ENCODE results near the gene RPS3A.

GRCh38 chr4:147855502-147856174 lies 123.8 kb downstream of the ARHGAP10 start:
- RRBS: no CpG with 5 or more reads among the region's 1 CpG

DNA sequence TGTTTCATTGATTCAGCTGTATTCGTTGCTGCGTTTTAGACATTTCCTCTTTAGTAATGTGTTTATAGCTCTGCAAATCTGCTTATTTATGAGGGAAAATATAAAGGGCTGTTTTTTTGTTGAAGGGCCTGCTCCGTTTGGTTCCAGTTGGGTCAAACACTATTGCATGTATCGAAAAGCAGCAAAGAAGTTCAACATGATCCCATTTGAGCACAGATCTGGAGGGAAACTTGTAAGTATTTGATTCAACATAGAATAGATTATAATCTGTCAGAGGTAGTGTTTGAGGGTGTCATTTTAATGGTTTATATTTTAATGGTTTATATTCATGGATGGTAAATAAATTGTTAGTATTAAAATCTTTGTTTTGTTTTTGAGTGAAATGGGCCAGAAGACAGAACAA lies 147.2 kb downstream of the ARHGAP10 start:
- RRBS: no CpG with 5 or more reads among the region's 4 CpGs

DNA sequence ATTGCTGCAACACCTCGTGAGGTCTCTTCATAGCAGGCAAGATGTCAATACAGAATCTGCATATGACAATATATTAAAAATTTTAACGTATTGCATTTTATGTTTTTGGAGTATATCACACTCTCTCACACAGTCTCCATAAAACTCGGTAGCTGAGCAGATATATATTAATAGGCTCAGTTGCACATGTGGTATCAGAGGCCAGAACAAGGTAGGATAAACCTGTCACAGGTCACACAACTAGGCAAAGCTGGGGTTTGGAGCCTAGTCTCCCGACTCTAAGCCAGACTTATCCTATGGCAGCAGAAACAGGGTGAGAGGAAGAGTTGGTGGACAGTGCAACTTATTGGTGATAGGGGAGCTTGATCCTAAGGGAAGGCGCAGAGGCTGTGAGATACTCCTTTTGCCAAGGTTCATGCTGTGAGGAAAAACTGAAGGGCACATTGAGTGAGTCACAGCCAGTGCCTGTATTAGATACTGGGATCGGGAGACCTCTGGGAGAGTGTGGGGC lies 195.6 kb downstream of the ARHGAP10 start:
- RRBS: no CpG with 5 or more reads among the region's 6 CpGs

- RRBS: no CpG with 5 or more reads among the region's 4 CpGs
These were observed 16.3 kb downstream of the NR3C2 start for GRCh38 chr4:148425797-148426511.

DNA sequence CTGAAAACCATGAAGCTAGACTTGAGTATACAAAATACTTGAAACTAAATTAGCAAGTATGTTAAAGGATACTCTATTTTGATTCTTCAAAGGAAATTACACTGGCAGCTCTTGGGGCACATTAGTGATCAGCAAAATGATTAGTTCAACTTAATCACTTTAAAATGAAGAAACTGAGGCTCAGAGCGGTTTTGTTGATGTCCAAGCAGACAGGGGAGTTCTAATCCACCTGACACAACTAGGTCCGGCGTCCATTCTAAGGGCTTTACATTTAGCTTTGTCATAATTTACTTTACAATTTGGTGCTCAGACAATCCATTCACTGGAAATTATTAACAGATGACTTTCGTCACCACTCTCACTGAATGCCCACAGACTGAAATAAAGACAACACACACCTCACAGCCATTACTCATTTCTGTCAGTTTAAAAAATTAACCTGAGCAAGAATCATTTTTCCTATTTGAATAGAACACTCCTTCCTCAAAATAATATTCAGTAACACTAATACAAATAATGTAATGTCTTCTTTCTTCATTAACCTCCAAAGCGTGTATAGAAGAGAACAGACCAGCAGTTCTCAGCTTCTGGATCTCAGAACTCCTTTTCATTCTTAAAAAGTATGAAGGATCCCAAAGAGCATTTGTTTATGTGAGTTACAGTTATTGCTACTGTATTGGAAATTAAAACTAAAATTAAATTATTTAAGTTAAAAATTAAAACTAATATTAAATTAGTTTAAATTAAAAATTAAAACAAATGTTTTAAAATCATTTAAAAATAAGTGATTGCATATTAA lies 10.7 kb downstream of the NR3C2 start:
- RRBS: no CpG with 5 or more reads among the region's 5 CpGs

GRCh38 chr4:149280012-149280312 lies 535.7 kb downstream of the IQCM start:
- RRBS: no CpG with 5 or more reads among the region's 3 CpGs

DNA sequence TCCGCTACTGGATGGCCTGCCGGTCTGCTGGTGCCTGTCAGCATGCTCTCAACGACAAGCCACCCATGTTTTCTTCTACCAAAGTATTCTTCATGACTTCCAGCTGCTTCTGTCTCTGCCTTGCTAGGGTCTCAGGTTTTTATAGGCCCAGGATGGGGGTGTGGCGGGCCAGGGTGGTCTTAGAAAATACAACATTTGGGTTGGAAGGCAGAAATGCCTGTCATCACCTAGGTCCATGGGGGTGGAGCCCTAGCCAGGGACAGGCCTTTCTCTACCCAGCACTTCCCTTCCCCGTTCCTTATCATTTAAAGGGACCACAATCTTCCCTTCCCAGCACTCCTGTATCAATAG lies 108.5 kb upstream of the IQCM start:
- RRBS: 94% methylated on average over 2 of the region's 5 CpGs

- RRBS: 97% methylated on average over 8 of the region's 76 CpGs
These were observed 1.2 kb downstream of the MAB21L2 start for GRCh38 chr4:150582911-150583767.

GRCh38 chr4:150649379-150649949 lies 67.5 kb downstream of the MAB21L2 start:
- RRBS: no CpG with 5 or more reads among the region's 4 CpGs

GRCh38 chr4:150995996-150996219 lies 19.2 kb downstream of the LRBA start:
- RRBS: no CpG with 5 or more reads among the region's 2 CpGs

GRCh38 chr4:151015509-151015970 lies 456 bp upstream of the LRBA start:
- RRBS: 4% methylated on average over 15 of the region's 60 CpGs

GRCh38 chr4:151099361-151100545 lies at the start of gene RPS3A:
RPS3A (plus strand) TSS chr4:151099628.
- RRBS: no CpG with 5 or more reads among the region's 75 CpGs

GRCh38 chr4:151169214-151169589 lies 69.8 kb downstream of the RPS3A start:
- RRBS: no CpG with 5 or more reads among the region's 7 CpGs

- RRBS: no CpG with 5 or more reads among the region's 2 CpGs
These were observed 319 bp downstream of the PRSS48 start for GRCh38 chr4:151277326-151277634.

DNA sequence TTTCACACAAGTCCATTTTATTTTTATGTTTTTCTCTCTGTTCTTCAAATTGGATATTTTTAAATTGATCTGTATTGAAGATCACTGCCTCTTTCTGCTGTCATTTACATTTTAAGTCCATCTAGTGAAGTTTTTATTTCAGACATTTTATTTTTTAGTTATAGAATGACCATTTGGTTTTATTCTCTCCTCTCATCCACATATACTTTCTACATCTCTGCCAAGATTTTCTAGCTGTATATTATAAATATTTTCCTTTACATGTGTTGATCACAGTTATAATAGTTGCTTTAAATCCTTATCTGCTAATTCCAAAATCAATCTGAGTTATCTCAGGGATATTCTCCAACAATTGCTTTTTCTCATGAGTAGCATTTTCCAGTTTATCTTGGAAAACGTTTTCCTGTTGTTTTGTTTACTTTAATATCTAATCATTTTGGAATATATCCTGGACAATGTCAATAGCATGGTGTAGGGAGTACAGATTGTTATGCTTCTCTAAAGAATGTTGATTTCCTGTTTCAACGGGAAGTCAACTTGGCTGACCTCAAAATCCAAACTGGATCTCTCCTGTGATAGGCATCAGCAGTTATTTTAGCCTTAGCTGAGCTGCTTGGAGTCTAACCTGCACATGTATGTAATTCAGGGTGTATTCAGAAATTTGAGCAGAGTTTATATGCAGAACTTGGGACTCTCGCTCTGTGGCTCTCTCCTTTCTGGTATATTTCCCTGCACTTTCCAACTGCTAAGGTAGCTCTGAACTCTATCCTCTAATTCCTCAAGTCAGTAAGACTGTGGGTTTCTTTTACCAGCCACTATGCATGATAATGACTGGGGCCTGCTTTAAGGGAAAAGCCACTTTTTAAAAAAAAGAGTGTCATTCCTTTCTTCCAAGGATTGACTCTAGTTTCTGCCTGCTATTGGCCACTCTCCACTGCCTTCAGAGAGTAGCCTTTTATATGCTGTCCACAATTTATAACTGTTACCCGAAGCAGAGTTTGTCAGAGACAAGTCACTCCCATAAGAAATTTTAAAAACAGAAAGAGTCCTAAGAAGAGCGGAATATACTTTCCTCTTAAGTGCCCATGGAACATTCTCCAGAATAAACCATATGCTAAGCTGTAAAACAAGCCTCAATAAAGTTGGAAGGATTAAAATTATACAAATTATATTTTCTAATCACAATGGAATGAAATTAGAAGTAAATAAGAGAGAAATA lies 7.7 kb downstream of the PRSS48 start:
- RRBS: no CpG with 5 or more reads among the region's 5 CpGs

- RRBS: 8% methylated on average over 3 of the region's 28 CpGs
These were observed 1.3 kb upstream of the FHIP1A start for GRCh38 chr4:151407412-151408291.

DNA sequence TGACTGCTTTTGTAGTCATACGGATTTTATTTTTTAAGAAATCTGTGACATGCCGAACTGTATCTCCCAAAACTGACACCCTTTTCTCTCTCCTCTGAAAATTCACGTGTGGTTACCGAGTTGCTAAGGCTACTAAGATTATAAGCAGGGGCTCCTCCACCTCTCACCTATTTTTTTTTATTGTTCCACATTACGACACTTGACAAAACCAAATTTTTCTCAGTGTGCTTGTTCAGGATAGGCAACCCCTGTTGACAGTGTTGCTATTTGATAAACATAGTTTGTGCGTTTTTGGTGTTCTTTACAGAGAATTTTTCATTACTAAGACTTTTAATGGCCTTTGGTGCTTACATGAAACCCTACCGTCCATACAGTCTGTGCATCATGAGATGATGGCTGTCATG lies 105.3 kb downstream of the GATB start:
- RRBS: no CpG with 5 or more reads among the region's 7 CpGs

DNA sequence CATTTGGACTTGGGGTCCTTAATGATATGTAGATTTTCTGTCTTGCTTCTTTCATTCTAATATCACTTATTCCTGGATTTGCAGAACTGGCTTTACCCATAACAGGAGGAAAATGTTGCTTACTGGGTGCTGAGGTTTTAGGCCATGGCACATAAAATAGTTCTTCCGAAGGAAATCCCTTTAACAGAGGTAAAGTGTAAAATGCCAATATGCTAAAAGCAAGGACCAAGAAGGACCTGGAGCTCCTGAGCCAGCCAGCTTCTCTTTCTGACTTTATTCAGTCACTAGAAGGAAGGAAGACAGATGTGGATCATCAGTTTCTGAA lies 21.0 kb upstream of the GATB start:
- RRBS: no CpG with 5 or more reads among the region's 1 CpG

DNA sequence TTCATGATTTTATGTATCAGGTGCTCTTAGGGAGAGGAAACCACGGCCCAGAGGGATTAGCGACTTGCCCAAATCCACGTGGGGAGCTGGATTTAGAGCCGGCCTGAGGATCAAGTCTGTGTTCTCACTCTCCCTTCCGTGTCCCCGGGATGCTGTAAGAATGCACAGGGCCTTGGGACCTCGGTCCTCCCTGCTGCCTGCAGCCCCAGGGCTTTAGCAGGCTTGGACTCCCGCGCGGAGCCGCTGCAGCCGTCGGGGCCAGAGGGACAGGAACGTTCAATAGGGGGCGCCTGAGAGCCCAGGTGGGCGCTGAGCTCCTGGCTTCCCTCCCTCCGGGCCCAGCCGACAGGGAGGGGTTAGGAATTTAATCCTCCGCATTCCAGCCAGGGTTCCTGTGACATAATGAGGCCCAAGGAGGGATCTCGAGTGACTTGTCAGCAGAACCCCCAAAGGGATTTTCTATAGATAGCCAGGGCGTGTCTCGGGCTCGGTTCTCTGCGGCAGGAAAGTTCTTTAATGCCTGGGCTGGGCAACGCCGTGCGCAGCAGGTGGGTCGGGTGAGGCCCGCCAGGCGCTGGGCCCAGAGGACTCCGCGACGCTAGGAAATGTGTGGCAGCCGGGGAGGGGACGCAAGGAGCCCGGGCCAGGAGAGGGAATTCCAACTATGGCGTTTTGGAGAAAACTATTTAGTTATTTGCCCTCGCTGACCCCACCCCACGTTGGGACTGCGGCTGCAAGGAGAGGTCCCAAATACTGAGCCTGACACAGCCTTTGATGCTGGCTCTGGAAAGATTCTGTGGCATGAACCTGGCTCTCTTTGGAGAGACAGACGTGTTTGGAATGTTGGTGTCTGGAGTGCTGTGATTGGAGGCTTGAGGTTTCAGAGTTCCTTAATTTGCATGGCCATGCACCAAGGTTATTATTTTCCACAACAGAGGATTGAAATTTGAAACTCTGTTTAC lies 285.1 kb upstream of the GATB start:
- RRBS: no CpG with 5 or more reads among the region's 41 CpGs

Measured in HL-60 (cell line).